ENCODE measurements around the gene EML4.

GRCh38 chr2:40434747-40435076, 17.2 kb downstream of the SLC8A1 start:
- RRBS: no CpG with 5 or more reads among the region's 3 CpGs
CAGE:
- cytosol, long polyA plus RNA: no peak
- long polyA plus RNA: no peak
- nucleus, long polyA plus RNA: no peak

DNA sequence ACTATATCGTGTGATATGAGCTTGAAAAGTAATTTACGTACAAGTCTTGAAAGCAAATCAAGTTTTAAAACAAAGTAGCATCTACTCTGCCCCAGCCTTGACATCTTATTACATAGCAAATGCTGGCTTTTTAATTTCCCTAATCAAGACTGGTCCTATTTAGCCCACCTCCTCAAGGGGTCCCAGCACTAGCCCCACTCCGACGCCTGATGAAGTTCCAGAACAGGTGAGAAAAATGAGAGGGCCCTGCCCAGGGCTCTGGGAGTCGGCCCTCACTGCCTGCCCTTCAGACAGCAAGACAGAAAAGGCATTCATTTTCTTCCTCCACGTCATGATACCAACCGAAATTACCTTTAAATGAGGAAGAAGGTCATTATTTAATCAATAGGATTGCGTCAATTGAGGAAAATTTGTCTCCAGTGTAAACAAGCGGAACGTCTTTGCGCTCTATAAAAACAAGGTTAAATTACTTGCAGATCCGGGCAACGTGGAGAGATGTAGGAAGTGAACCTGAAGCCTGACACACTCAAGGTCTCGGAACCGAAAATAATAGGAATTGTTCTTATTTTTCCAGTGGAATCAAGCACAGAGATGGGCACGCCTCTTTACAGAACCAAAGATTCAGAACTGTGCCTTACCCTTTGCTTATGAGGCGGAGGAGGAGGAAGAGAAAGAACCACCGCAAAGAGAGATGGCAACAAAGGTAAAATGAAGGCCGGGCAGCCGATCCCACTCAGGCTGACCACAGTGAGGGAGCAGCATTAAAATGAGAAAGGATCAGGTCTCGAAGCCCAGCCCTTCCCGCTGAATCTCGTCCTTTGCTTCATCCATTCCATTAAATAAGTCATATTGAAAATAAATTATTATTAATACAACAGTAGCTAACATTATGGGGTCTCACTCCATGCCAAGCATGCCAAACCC, 170.5 kb upstream of the PKDCC start:
- RRBS: no CpG with 5 or more reads among the region's 23 CpGs
CAGE:
- cytosol, long polyA plus RNA: no peak
- long polyA plus RNA: no peak
- nucleus, long polyA plus RNA: no peak

- RRBS: no CpG with 5 or more reads among the region's 5 CpGs
CAGE:
- cytosol, long polyA plus RNA: no peak
- long polyA plus RNA: no peak
- nucleus, long polyA plus RNA: no peak
Measured at GRCh38 chr2:41894847-41895764, 152.7 kb upstream of the PKDCC start.

DNA sequence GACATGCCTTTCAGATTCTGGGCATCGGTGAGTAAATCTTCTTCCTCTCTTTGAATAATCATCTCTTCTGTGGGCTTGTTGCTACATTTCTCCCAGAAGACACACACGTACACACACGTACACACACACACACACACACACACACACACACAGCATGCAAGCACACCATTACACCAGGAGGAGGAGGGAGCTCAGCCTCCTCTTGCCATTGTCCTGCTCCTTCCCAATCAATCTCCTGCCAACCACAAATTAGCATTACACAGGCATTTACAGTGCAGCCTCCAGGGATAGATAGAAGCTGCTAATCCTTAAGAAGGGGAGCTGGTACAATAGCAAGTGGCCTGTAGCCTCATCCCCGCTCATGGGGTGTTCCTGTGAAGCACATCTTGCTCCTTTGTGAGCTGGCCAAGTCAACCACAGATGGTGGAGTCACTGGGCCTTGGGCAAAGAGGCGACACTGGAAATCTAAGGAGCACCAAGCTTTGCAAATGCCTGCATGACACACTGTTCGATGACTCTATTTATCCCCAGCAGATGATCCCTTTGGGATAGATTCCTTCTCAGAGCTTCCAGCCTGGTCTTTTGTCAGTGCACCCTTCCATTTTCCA, 110.4 kb upstream of the PKDCC start:
- RRBS: no CpG with 5 or more reads among the region's 6 CpGs
CAGE:
- cytosol, long polyA plus RNA: no peak
- long polyA plus RNA: no peak
- nucleus, long polyA plus RNA: no peak

- RRBS: 75% methylated on average over 3 of the region's 9 CpGs
CAGE:
- cytosol, long polyA plus RNA: no peak
- long polyA plus RNA: no peak
- nucleus, long polyA plus RNA: no peak
Measured at GRCh38 chr2:41954882-41955456, 92.9 kb upstream of the PKDCC start.

DNA sequence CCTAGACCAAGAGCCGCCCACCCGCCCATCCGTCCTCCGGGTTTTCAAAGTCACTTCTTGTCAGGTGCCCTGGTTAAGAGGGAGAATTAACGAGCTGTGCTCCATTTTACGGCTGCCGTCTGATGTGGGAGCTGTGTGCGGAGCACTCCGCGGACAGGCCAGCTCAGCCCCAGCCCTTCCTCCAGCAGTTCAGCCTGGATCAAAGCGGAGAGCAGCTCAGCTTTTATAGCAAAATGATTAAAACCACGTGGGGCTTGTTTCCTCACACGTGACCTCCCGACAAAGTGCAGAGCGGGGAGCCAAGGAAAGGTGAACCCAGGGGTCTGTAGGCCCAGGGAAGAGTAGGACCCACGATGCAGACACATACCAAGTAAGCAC, 46.1 kb upstream of the PKDCC start:
- RRBS: no CpG with 5 or more reads among the region's 16 CpGs
CAGE:
- cytosol, long polyA plus RNA: no peak
- long polyA plus RNA: no peak
- nucleus, long polyA plus RNA: no peak

DNA sequence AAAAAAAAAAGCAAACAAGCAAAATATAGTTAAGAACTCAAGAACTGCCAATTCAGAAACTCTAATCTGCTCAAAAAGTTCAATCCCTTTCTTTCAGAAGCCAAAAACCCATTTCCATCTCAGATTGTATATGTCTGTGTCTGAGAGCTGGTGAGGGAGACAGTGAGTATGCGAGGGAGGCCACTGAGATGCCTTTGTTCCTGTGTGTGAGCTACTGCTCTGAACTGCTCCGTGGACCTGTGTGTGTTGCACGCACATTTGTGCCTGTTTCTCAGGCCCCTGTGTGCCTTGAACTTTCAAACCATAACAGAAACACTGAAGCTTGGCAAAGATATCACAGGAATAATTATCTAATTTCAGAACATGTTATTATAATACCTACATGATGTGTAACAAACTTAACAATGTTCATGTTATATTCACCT, 2.4 kb upstream of the PKDCC start:
- RRBS: no CpG with 5 or more reads among the region's 3 CpGs
CAGE:
- cytosol, long polyA plus RNA: no peak
- long polyA plus RNA: no peak
- nucleus, long polyA plus RNA: no peak

DNA sequence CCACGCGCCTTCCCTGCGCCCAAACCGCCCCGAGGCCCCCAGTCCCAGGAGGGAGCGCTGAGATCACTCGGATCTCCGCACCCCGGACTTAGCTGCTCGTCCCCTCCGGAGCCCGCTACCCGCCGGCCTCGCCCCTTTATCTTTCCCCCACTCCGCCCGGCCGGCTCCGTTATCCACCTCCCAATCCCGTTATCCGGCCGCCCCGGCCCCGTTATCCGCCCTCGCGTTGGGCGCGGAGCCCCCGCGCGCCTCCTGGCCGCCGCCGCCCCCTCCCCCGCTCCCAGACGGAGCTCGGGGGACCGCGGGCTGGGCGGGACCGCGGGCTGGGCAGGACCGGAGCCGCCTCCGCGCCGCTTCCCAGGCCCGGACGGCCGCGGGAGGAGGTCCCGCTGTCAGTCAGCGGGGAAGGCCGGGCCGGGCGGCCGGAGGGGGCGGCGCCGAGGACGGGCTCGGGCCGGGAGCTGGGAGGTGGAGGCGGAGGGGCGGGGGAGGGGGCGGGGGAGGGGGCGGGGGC, 310 bp upstream of the PKDCC start:
- RRBS: 3% methylated on average over 13 of the region's 68 CpGs
CAGE:
- cytosol, long polyA plus RNA: no peak
- long polyA plus RNA: no peak
- nucleus, long polyA plus RNA: no peak

GRCh38 chr2:42053743-42054811, 6.3 kb downstream of the PKDCC start:
- RRBS: no CpG with 5 or more reads among the region's 28 CpGs
CAGE:
- cytosol, long polyA plus RNA: no peak
- long polyA plus RNA: no peak
- nucleus, long polyA plus RNA: no peak

DNA sequence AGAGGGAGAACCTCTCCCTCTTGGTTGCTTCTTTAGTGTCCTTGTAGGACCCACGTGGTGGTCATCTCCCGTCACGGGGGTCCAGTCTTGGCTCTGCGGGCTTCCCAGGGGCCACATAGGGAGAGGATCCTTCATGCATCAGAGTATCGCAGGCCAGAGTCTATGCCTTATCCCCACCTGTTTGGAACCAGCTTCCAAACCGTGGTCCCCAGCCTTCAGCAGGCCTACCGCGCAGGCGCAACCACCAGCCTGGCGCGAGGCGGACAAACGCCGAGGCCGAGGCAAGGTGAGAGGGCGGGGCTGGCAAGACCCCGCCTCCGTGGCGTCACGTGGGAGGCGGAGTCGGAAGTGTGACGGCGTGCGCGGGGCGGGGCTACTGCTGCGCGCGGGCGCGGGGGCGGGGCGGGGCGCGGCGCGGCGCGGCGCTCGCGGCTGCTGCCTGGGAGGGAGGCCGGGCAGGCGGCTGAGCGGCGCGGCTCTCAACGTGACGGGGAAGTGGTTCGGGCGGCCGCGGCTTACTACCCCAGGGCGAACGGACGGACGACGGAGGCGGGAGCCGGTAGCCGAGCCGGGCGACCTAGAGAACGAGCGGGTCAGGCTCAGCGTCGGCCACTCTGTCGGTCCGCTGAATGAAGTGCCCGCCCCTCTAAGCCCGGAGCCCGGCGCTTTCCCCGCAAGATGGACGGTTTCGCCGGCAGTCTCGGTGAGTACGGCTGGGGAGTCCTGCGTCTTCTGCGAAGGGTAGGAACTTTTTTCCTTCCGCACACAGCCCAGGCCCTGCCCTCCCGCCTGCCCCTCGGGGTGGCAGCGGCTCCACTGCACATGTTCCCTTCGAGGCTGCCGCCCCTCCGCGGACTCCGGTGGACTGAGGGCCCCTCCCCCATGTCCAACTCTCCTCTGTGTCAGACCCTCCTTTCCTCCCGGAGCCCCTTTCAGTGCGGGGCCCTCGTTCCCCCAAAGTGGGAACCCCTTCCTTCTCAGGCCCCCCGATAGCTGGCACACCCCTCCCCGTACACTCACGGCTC, at the start of gene EML4:
TSS of gene EML4 (plus strand) at position 420 of the 1,025 bp plus-strand sequence.
- RRBS: 3% methylated on average over 23 of the region's 97 CpGs
CAGE:
- cytosol, long polyA plus RNA: no peak
- long polyA plus RNA: no peak
- nucleus, long polyA plus RNA: no peak

- RRBS: no CpG with 5 or more reads among the region's 12 CpGs
CAGE:
- cytosol, long polyA plus RNA: no peak
- long polyA plus RNA: no peak
- nucleus, long polyA plus RNA: no peak
Measured at GRCh38 chr2:42196461-42197359, 27.6 kb downstream of the EML4 start.

GRCh38 chr2:42267140-42267768, 93.8 kb downstream of the COX7A2L start:
- RRBS: no CpG with 5 or more reads among the region's 1 CpG
CAGE:
- cytosol, long polyA plus RNA: no peak
- long polyA plus RNA: no peak
- nucleus, long polyA plus RNA: no peak

GRCh38 chr2:42329822-42330485, 31.1 kb downstream of the COX7A2L start:
- RRBS: no CpG with 5 or more reads among the region's 8 CpGs
CAGE:
- cytosol, long polyA plus RNA: no peak
- long polyA plus RNA: no peak
- nucleus, long polyA plus RNA: no peak

DNA sequence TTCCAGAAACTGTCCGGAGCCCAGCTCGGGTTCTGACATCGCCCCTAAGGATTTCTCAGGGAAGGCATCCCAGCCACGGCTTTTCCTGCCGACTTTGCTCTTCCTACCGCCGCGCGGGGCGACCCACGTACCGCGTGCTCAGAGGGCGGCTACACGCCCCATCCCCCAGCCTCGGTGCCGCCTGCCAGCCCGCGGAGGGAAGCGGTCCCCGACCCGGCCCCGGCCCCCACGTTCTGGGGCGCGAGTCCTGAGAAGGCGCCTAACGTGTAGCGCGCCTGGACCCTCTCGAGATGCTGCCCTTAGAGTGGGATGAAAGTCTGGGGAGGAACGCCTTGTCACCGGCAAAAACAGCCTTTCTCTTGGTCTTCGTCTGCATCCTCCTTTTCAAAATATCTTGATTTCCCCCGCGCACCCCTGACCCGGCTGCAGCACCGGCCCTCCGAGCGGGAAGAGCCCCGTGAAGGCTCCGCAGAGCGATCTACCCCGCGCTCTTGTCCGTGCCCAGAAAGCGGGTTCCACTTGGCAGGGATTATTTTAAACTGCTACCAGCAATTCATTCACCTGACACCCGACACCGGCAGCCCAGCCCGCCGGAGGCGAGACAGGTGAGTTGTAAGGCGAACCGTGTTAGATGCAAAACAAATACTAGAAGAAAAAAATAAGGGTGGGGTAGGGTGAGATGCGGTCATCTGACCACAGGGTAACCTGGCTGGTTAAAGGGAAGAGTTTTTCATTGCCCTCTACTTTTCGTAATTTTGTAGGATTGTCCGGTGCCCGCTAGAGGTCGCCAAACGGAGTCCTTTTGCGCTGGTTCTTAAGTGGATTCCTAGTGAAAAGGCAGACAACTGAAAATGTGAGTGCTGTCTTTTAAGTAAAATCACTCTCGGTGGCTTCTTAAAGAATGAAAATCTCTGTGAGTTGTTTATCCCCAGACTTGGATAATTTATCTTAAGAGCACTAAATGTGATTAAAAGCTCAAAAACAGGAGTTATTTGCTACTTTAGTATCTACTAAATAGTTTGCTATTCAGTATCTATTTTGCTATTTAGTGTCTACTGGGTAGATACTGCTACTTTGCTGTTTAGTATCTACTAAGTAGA, 970 bp upstream of the KCNG3 start:
- RRBS: 5% methylated on average over 5 of the region's 62 CpGs
CAGE:
- cytosol, long polyA plus RNA: no peak
- long polyA plus RNA: no peak
- nucleus, long polyA plus RNA: no peak

- RRBS: 1% methylated on average over 41 of the region's 65 CpGs
CAGE:
- cytosol, long polyA plus RNA: no peak
- long polyA plus RNA: no peak
- nucleus, long polyA plus RNA: no peak
Measured at GRCh38 chr2:42809764-42810345, 17.5 kb upstream of the HAAO start.

DNA sequence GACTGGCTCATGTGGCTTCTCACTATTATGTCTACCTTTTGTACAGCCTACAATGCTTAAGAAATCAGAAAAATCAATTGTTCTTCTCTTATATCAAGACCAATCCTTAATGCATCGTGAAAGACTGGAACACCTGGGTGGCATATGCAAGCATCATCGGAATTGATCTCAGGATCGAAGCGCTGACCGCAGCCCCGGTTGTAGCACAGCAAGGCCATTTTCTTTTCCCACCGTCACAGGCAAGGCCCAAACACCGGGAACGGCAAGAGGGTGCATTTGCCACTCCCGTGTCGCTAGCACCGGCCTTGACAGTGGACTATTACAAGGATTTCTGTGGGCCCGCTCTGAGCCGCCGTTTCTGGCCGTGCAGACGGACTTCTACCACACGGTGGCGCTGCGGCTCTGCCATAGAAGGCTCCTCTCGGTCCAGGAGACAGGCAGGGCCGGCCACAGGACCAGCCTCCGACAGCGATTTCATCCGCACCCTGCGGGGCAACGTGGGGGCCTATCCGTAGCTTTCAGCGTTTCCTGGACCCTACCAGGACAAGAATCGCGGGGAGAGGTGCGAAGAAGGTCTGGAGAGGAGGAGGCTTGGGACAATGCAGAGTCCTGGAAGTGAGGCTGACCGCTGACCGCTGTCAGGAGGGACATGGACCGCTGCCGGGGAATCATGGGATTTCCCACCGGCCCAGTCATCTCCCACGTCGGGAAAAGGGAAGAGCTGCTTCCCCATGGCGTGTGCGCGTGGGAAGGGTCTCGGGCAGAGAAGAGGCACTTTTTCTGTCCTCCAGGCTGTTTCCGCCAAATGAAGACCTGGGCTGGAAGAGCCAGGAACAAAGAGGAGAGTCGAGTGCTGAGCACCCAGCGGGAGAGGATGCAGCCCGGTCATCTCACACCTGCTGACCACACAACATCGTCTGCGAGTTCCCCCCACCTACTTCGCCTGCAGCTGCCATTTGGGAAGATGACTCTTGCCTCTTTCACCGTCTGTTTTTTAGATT, 35.3 kb upstream of the HAAO start:
- RRBS: no CpG with 5 or more reads among the region's 51 CpGs
CAGE:
- cytosol, long polyA plus RNA: no peak
- long polyA plus RNA: no peak
- nucleus, long polyA plus RNA: no peak

GRCh38 chr2:43105874-43106691, 120.3 kb downstream of the ZFP36L2 start:
- RRBS: no CpG with 5 or more reads among the region's 3 CpGs
CAGE:
- cytosol, long polyA plus RNA: no peak
- long polyA plus RNA: no peak
- nucleus, long polyA plus RNA: no peak

DNA sequence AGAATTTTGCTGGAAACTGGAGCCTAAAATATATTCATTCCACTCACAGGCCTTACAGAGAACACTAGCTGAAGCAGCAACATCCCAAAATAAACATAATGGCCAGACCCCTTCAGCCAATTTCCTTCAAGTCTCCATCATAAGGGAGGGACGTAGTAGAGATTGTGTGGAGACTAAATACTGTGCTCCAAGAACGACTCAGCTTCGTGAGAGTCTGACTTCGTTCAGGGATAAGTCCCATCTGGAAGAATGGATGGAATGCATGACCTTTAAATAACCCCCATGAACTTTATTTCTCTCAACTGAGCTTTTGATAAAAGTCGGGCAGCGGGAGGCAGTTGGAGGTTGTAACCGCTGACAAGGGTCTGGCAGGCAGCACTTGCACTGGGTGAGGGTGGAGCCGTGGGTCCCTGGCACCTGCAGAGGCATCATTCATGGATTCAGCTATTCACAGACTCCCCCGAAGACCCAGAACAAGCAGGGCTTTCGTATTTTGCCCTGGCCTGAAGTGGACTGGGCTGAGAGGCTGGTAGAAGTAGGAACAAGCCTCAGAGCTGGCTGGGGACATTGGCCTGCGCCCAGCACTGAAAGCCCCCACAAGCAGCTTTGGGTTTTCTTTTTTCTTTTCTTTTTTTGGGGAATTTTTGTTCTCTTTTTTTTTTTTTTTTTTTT, 115.9 kb downstream of the ZFP36L2 start:
- RRBS: no CpG with 5 or more reads among the region's 11 CpGs
CAGE:
- cytosol, long polyA plus RNA: no peak
- long polyA plus RNA: no peak
- nucleus, long polyA plus RNA: no peak

DNA sequence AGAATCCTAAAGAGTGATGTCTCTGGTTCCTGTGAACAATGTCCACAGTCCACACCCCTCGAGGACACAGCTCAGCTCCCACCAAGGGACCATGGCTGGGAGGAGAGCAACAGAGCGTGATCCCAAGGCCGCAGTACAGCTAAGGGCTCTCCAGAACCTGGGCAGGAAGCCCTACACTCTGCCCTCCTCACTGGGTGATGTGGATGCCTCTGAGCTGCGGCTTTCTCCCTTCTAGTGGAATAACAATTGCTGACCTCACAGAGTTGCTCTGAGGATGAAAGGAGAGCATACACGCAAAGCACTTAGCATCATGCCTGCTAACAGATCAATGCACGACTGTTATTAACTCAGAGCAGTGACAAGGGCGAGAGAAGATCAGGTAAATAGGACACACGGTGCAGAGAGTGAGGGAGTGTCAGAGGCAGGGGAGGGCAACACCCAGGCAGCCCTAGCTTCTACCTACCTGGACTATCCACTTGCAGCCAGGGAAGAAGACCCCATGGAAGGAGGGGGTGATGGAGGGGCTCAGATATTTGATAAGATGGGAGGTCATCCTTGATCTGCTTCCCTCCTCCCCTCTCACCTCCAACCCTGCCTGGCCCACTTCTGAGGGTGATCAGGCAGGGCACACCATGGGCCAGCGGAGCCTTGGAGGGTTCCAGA, 74.1 kb downstream of the ZFP36L2 start:
- RRBS: no CpG with 5 or more reads among the region's 9 CpGs
CAGE:
- cytosol, long polyA plus RNA: no peak
- long polyA plus RNA: no peak
- nucleus, long polyA plus RNA: no peak

- RRBS: 95% methylated on average over 6 of the region's 13 CpGs
CAGE:
- cytosol, long polyA plus RNA: no peak
- long polyA plus RNA: no peak
- nucleus, long polyA plus RNA: no peak
Measured at GRCh38 chr2:43161530-43162271, 64.7 kb downstream of the ZFP36L2 start.

Measured in IMR-90 (cell line).